ENCODE results near the genes ESRP2, SLC7A6OS and CDH1.

- PRO-cap, result no peak
These were observed 11.8 kb upstream of the EDC4 start for GRCh38 chr16:67860979-67861499.

GRCh38 chr16:67926153-67926881 lies 5.3 kb downstream of the CTRL start:
- PRO-cap, result no peak

DNA sequence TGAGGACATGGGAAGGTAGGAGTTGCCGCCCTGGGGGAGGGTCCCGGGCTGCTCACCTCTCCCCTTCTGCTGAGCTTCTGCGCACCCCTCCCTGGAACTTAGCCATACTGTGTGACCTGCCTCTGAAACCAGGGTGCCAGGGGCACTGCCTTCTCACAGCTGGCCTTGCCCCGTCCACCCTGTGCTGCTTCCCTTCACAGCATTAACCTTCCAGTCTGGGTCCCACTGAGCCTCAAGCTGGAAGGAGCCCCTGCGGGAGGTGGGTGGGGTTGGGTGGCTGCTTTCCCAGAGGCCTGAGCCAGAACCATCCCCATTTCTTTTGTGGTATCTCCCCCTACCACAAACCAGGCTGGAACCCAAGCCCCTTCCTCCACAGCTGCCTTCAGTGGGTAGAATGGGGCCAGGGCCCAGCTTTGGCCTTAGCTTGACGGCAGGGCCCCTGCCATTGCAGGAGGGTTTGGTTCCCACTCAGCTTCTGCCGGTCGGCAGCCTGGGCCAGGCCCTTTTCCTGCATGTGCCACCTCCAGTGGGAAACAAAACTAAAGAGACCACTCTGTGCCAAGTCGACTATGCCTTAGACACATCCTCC lies 2.8 kb downstream of the CTRL start:
- PRO-cap, result no peak

DNA sequence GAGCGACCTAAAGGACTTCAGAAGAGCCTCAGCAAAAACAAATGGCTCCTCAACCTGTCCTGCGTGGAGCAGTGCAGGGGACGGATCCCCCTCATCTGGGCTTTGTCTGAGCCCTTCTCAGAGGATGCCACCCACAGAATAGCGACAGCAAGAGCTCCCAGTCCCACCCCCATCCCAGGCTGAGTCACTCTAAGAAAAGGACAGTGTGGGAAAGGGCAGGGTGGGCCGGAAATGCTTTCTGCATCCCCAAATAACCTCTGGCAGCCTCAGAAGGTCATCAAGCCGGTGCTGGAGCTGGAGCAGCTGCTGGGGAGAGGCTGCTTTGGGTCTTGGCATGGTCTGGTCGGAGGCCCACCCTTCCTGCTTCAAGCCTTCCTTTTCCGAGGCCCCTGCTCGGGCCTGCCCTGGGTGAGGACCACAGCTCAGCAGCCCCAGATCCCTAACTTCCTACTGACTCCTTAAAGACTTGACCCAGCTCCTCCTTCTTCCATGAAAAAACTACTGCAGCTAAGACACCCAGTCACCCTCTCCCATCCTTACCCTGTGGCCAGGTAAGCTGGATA lies 8.8 kb downstream of the SLC12A4 start:
- PRO-cap, result bidirectional peak, plus-strand start at position 269 of the sequence, minus-strand start at position 119 of the sequence

DNA sequence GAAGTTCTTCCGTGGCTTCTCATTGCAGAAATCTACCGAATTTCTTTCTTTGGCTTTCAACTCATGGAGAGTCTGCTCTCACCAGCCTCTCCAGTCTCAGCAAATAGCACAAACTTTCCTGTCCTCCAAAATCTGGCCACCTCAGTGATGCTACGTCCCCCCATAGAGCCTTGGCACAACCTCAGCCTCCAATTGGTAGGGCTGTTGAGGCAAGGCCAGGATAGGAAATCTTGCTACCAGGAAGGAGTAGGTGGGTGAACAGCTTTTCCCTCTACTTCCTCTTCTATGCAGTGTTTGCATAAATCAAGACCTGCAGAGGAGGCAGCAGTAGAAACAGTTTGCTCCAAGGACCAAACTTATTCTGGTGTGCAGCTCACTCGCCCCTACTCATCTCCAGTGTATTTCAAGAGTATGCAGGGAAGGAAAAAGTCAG lies 678 bp upstream of the DPEP2 start:
- PRO-cap, result no peak

GRCh38 chr16:68005767-68006345 lies 6.6 kb upstream of the DPEP2 start:
- PRO-cap, result no peak

DNA sequence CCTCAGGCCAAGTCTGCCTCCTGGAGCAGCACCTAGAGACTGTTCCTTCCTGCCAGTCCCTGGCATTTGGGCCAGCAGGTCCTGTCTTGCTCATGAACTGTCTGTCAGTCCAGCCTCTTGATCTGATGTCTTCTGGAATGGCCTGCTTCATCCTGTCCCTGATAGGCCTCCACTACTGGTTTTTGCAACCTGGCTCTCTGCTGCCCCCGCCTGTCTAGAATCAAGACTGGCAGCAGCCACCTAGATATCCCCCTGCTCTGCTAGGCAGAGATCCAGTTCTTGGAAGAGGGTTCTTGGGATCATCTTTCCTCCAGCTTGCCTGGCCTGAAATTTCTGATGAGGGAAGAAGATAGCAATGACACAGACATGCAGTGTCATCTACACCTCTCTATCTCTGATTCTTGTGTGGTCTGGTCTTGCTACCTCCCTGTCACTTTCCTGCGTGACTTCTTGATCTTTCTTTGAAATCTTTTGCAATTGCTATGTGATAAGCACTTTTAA lies 20.4 kb upstream of the NFATC3 start:
- PRO-cap, result no peak

- PRO-cap, result no peak
These were observed 2.5 kb downstream of the ESRP2 start for GRCh38 chr16:68233256-68233938.

DNA sequence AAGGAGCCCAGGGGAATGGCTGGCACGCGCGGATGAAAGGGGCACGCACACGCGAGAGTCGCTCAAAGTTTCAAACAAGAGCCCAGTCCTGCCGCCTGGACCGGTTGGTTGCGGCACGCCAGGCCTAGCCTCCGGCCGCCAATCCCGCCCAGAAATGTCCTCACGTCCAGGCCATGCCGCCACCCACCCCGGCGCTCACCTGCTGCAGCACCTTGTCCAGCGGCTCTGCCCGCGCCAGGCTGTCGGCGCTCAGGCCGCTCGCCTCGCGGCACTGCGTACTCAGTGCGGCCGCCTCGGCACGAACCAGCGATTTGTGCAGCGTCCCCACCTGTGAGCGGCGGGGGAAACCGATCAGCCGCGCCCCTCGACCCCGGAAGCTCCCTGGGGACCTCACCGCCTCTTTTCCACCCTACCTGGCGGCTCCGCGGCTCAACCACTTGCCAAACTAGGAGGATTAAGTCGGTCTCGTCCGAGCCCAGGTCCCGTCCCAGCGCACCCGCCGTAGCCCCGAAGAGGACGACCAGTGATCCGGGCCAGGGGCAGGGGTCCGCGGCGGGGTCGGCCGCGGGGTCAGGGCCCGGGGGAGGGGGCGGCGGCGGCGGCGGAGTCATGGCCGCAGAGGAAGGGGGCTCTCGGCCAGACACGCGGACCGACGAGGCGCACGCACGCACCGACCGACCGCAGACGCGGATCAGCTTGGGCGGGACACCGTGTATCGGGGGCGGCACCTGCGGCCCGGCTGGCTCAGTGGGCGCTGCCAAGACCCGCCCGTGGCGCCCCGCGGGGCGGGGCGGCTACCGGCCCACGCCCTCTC lies at the start of gene ESRP2:
TSS of gene ESRP2 (minus strand) at position 693 of the 814 bp plus-strand sequence.
- PRO-cap, result bidirectional peak, plus-strand start outside the sequence, minus-strand start at position 688 of the sequence

DNA sequence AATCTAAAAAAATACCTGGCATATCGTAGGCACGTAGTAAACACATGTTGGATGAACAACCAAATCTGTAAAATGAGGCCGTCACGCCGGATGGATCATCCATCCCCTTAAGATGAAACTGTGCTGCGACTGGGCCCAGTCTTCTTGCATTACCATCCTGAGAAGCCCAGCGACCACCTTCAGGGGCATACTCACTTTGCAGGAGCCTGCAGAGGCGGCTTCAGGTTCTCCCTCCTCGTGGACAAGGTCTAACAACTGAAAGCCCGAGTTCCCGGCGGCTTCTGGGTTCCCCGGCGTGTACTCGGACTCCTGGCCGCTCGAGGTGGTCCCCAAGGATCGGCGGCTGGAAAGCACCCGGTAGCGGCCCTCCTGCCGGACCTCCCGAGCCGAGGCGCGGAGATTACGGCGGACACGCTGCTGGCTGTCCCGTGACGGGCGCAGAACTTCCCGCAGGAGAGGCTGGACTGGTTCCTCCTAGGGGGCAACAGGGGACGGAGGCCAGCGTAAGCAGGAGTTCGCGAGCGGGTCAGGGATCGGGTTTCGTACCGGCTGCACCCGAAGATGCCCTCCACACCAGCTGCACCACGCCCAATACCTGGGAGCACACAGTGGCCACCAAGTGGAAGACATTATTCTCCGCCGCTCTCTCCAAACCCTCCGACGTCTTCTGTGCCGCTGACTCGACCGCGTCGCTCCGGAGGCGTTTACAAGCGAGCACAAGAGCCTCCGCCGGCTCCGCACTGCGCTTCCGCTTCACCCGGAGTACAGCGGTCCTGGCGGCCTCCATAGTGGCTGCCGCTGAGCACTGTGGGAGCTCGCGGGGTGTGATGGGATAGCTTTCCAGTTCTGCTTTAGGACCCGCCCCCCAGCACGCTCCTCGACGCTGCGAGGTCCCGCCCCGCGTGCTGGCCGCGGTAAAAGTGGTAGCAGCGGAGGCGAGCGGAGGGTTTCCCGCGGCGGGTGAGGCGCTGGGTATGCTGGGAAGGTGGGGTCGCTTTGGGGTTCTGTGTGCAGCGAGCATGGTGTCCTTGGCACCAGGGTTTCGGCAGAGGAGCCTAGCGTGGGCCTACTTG lies at the start of gene SLC7A6OS:
TSS of gene SLC7A6OS (minus strand) at position 807 of the 1,073 bp plus-strand sequence.
- PRO-cap, result bidirectional peak, plus-strand start at position 917 of the sequence, minus-strand start at position 807 of the sequence

GRCh38 chr16:68335157-68335659 lies 24.4 kb downstream of the PRMT7 start:
- PRO-cap, result no peak

DNA sequence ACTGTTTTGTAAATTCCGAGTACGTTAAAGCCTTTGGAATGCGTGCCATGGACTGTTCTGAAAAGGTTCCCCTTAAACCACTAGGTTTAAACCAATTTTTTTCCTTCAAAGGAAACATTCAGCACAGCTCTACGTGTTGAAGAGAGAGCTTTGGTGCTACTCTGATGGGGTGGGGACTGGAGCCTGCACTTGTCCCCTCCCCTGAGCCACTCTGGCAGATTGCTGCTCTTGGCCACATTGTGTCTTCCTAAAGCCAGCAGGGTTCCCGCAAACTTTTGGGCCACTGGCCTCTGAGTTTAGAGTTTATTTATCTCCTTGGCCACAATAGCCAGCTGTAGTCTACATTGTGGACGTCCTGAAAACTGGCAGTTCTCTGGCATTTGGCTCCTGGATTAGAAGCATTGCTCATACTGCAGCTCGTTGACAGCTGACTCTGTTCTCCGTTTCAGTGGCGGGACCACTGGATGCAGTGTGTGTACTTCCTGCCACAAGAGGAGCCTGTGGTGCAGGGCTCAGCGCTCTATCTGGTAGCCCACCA lies 34.5 kb downstream of the PRMT7 start:
- PRO-cap, result no peak

GRCh38 chr16:68370785-68371350 lies 60.0 kb downstream of the PRMT7 start:
- PRO-cap, result no peak

- PRO-cap, result no peak
These were observed 64.4 kb downstream of the PRMT7 start for GRCh38 chr16:68375193-68375596.

DNA sequence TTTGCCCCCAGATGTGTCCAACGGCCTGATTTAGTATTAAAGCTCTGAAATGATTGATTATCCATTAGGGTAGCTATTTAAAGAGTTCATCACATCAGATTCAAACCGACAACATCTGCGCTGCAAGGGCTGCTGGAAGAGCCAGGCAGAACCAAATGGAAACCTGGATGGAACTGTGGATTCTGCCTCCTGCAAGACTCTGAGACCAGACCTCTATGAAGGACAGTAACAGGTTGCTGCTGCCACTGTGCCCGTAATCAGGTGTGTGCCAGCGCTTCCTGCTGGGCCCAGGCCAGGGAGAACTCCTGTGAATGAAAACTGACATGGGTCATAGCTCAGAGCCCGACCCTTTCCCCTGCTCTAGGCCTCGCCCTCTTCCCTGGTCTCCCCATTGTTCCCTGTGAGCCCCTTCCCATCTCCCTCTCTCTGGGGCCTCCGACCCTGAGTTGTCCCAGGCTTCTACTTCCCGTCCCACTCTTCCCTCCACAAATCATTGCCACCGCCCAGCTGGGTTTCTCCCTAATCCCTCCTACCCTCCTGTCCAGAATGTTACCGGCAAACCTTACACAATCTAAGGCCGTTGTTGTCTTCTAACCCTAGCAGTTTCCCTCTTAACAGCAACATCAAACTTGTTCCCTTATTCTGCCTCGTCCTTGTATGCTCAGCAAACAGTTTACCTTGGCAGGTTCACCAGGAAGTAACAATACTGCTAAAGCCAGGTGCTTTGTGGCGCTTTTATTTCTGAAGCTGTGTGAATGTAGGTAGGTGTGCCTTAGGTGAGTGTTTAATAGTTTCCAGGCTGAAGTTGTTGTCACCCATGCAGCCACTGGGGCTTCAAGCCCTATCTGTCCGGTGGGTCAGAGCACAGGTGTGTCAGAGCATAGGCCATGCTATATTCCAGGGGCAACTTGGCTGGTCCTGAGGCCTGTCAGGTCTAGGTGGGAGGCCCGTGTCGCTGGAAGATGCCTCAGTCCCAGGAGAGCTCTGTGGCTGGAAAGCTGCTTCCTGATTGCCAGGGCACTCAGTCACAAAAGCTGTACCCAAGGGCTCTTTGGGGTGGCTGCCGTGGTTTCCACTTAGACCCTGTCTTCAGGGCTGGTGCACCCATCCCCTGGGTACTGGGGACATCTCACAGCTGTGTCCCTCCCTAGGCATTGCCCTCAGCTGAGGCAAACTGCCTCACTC lies 32.0 kb downstream of the SMPD3 start:
- PRO-cap, result no peak

DNA sequence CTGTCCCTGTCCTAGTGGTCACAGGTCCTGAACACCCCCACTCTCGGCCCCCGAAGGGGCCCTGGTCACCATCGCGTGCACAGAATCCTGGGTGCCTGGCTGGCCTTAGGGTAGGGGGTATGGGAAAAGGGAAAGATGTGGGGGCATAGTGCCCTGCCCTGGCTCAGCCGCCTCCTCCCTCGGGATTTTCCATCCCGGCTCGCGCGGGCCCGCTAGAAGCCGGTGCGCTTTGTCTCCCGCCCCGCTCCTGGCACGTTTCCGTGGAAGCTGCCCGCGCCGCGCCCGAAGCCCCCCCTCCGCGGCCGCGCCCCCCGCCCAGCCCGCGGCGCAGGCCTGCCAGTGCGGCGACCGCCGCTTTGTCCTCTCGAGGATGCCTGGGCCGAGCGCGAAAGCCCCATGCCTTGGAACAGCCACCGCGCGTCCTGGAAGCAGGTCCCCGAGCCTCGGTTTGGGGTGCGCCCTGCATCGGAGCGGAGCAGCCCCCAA lies 1.5 kb downstream of the SMPD3 start:
- PRO-cap, result no peak

DNA sequence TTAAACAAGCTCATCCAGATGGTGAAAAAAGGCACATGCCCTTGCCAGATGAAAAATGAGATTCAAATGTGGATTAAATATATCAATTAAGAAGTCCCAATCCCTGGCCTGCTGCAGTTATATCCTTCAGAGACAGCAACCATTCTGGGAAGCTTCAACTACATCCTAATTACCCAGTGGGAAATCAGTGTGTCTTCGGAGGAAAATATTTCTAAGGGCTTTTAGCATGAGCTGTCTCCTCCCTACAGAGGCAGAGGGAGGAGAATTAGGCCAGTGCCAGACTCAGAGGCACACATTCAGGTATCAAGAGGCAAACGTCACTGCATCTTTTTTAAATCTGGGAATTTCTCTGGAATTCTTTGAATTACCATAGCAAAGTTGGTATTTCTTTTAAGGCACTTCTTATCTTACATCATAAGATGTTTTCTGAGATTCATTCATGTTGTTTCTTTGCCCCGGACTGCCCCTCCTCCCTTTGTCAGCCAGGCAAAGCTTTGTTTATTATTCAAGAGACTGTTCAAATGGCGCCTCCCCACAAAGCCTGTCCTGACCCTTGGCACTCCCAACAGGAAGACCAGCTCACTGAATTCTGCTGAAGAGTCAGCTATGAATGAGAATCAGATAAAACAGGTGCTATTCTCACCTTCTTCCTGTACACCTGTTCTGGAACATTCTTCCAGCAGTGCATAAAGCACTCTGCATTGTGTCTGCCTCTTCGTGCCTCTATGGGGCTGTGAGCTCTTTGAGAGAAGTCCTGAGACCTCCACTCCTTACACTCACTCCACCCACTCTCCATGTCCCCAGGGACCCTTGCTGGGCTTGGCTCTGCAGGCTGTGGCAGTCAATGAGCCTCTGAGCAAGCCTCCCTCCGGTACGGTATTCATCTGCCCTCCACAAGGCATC lies 38.4 kb upstream of the SMPD3 start:
- PRO-cap, result no peak

DNA sequence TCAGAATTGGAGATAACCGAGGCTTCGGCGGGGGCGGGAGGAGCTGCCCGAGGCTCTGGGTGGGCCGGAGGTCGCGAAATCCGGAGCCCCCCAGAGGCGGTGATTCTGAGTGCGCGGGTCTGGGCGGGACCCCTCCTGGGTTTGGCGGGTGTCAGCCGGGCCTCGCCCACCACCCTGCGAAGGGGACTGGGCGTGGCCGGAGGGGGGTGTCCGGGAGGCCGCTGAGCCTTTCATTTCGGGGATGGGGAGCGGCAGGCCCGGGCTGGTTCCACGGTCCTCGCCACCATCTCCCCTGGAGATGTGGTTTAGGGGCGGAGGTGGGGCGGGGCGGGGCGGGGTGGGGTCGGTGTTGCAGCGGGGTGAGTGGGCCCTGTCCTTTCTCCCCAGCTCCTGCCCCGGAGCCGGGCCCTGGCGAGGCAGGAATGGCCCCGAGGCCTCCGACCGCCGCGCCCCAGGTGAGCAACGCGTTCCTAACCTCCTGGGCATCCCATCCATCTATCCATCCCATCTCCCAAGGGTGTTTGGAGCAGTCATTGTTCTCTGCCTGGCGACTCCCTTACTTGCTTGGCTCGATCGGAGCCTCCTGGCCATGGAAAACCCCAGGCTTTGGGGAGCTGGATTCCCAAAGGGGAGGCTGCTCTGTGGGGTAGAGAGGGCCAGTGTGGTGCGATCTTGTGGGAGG lies 421 bp downstream of the ZFP90 start:
- PRO-cap, result unidirectional peak, minus-strand start at position 300 of the sequence

- PRO-cap, result no peak
These were observed 12.3 kb upstream of the CDH1 start for GRCh38 chr16:68724684-68725320.

DNA sequence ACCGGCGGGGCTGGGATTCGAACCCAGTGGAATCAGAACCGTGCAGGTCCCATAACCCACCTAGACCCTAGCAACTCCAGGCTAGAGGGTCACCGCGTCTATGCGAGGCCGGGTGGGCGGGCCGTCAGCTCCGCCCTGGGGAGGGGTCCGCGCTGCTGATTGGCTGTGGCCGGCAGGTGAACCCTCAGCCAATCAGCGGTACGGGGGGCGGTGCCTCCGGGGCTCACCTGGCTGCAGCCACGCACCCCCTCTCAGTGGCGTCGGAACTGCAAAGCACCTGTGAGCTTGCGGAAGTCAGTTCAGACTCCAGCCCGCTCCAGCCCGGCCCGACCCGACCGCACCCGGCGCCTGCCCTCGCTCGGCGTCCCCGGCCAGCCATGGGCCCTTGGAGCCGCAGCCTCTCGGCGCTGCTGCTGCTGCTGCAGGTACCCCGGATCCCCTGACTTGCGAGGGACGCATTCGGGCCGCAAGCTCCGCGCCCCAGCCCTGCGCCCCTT lies at the start of gene CDH1:
TSS of gene CDH1 (plus strand) at position 254 of the 497 bp plus-strand sequence.
- PRO-cap, result unidirectional peak, plus-strand start at position 254 of the sequence